Skin of body (tissue), 2 donors: ENCODE measurements around the gene ADORA2B.

DNA sequence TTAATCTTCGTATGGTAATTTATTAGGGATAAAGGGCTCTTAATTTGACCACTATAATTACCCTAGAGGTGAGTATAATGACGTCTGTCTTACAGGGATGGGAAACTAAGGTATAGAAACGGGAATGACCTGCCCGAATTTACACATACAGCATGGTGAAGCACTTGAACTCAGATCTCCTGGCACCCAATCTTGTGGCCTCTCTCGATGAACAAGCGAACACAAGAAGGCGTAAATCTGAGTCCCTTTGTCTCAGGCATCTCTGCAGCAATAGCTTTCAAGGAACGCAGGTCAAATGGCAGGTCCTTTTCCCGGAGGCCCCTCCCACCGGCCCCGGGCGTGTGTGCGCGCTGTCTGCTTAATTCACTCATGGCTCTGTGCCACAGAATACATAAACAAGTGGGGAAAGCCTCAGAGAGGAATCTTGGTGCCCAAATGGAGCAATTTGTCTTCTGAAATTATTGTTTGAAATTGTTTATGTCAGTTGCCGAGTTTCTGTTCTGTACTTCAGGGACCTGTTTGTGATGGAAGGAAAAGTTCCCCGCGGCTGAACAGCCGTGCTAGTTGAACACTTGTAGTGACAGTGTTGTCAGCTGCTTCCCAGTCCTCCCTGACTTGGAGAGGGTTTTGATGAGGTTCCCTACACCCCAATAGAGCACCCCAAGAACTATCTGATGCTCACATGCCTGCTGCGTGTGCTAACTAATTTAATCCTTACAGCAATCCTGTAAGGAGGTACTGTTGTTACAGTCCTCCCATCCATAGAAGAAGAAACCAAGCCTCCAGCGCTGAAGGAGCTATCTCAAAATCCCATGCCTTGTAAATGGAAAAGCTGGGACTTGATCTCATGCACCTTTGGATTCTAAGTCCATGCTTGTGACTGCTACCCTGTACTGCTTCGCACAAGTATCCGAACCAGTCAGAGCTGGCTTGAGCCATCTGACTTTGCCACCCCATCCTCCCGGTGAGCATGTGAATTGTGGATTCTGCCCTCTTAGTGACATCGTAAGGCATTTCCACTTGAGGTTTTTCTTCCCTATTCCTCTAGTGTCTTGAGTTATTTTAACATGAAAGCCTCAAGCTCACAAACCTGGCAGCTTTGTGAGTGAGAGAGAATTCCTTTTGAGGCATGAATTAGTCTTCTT lies 14.9 kb downstream of the MYOCD start:
- RAMPAGE, long total RNA, result no peak

DNA sequence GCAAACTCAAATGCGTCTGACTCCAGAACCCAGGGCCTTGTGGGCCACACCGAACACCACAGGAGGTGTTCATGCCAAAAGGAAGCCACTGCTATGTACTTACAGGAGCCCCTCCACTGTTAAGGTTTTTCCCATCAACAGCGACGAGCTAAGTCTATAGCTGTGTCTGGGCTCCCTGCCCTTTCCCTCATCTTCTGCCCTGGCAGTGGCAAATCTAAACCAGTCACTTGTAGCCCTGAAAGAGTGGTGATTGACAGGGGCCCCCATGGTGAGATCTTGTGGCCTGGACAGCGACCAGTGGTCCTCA lies 57.6 kb upstream of the ARHGAP44 start:
- RAMPAGE, long total RNA, result no peak

DNA sequence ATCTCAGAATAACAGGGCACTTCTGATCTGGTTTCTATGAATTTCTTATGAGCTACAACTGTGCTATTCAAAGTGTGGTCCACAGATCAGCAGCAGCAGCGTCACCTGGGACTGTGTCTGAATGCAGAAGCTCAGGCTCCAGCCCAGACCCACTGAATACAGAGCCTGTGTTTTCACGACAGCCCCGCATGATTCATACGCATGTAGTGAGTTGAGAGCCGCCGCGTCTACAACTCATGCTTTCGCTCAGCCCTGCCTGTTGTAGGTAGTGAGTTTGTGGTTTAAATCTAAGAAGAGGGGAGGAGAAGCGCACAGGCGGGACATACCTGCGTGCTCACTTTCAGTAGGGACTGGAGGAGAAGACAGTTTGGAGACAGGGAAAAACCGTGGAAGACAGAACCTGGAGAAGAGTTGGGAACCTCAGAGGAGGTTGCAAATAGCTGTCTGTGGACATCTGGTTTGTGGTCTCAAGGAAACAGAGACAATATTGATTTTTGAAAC lies 28.6 kb upstream of the ELAC2 start:
- RAMPAGE, long total RNA, result no peak

GRCh38 chr17:13062410-13062916 lies 44.6 kb upstream of the ELAC2 start:
- RAMPAGE, long total RNA, result no peak

DNA sequence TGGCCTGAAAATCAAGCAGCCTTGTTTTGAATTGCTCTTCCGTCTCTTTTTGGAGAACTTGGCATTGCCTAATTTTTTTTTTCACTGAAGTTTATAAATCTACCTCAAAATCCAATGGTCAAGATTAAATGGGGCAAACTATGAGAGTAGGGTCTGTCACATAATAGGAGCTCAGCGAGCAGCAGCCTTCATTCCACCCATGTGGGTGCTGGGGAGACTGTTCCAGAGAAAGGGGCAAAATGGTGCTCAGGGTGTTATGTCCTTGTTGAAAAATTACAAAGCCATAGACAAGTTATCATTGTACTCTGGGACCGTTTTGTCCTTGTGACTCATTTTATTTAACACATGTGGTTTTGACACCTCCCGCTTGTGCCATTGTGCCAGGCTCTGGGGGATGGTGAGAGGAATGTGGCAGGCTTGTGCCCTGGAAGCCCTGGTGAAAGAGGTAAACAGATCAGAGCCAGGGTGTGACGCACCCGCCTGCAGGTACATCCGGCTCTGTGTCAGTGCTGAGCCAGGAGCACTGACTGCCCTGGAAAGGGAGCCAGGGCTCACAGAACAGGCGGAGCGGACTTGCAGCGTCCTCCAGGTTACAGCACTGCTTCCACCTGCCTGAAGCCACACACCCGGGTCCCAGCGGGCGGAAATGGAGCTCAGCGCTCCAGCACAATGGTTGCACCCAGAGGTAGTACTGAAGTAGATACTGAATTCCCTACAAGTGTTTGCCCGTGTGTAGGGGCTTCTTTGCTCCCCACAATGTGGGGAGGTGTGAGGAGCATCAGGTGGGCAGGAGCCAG lies 30.8 kb downstream of the CDRT15 start:
- RAMPAGE, long total RNA, result no peak

GRCh38 chr17:14705286-14705666 lies 404.4 kb downstream of the HS3ST3B1 start:
- RAMPAGE, long total RNA, result no peak

DNA sequence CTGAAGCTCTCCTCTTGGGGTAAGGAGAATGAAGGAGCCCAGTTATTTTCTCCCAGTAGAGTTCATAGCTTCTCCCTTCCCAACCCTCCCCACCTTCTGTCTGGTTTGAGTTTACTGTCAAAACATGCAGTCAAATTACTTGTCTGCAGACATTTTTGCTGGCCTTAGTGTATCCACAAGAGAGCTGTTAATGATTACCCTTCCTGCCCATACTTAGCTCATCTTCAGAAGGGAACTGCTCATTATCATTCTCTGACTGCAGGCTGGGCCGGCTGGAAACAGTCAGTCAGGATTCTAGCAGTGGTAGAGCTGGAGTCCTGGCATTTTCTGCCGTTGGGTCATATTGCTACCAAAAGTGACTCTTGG lies 460.1 kb downstream of the HS3ST3B1 start:
- RAMPAGE, long total RNA, result no peak

DNA sequence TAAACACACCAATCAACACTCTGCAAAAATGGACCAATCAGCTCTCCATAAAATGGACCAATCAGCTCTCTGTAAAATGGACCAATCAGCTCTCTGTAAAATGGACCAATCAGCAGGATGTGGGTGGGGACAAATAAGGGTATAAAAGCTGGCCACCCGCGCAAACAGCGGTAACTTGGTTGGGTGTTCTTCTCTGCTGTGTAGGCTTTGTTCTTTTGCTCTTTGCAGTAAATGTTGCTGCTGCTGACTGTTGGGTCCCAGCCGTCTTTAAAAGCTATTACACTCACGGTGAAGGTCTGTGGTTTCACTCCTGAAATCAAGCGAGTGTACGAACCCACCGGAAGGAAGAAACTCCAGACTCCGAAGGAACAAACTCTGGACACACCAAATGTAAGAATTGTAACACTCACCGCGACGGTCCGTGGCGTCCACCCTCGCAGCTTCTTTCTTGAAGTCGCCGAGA lies 430.7 kb downstream of the PMP22 start:
- RAMPAGE, long total RNA, result no peak

DNA sequence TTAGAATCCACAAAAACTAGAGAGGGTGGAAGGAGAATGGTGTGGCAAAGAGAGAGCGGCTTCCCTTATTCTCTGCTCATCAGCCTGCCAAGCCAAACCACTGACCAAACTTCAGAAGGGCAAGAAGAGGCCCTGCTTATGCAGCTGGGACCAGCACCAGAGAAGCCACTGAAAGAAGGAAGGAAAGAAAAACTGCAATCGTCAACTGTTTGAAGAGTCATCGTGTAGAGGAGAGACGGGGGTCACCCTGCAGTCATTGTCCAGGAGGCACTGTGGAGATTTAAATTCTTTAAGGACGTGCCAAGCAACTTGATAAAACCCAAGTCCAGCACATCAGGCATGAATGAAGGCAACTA lies 15.6 kb downstream of the PMP22 start:
- RAMPAGE, long total RNA, result no peak

DNA sequence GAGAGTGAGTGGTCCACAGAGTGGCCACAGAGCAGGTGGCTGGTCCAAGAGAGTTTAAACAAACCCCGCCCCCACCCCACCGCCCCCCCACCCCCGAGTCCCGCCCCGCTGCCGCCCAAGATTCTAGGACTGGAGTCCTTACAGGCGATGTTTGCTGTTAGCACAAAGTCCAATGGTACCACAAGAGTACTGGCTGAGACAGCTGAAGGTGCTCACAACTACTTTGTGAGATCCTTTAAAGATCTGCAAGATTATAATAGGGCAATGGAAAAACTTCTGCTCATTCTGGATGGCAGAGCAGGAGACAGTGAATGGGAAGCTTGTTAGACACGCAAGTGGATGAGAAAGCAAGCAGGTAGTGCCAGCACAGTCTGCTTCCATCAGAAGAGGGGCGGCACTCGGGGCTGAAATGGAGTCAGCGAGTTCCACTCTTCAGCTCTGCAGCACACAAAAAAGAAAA lies 4.7 kb upstream of the TEKT3 start:
- RAMPAGE, long total RNA, result no peak

GRCh38 chr17:15399035-15399772 lies 57.8 kb upstream of the TEKT3 start:
- RAMPAGE, long total RNA, result no peak

GRCh38 chr17:15456865-15458014 lies 10.2 kb downstream of the CDRT4 start:
- RAMPAGE, long total RNA, result no peak

GRCh38 chr17:15573883-15574326 lies 10.6 kb upstream of the TVP23C start:
- RAMPAGE, long total RNA, result no peak

DNA sequence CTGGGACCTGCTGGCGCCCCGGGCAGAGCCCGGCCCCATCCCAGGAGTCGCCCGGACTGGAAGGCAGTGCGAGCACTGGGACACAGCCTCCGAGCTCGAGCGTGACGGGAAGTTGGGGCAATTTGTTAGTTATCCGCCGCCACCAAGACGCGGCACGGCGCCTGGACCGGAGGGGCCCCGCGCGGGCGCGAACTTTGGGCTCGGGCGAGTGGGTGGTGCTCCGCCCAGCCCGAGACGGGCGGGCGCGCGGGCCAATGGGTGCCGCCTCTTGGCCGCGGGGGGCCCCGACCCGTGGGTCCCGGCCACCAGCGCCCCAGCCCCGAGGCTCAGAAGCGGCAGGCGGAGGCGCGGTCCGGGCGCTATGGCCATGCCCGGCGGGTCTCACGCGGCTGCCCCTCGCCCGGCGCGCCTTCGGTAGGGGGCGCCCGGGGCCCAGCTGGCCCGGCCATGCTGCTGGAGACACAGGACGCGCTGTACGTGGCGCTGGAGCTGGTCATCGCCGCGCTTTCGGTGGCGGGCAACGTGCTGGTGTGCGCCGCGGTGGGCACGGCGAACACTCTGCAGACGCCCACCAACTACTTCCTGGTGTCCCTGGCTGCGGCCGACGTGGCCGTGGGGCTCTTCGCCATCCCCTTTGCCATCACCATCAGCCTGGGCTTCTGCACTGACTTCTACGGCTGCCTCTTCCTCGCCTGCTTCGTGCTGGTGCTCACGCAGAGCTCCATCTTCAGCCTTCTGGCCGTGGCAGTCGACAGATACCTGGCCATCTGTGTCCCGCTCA lies at the start of gene ADORA2B:
Gene ADORA2B, plus strand, starts transcription at position 329 of the 781 bp plus-strand sequence.
- RAMPAGE, long total RNA, result no peak

DNA sequence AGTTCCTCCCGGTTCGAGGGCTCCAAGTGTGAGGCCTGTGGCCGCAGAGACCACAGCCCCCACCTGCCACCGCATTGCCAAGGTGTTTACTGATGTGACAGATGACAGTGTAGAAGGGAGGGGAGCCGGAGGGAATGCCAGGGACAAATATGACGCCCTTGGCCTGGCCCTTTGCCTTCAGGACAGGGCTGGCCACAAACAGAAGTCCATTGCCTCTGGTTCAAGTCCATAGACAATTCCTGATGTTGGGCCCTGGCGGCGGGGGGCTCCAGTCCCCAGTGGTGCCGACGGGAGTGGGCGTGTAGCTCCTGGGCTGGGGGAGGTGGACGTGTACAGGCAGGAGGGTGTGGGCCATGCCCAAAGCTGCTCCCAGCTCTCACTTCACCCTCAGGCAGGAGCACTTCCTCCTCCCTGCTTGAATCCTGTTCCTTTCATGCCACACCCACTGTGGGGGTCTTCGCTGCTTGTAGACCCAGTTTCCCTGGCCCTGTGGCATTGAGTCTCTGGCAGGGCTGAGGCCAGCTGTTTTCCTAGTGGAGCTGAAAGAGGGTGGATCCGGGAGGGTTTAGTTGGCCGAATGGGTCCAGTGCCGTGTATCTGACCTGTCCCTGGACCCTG lies 3.3 kb downstream of the ADORA2B start:
- RAMPAGE, long total RNA, result no peak

DNA sequence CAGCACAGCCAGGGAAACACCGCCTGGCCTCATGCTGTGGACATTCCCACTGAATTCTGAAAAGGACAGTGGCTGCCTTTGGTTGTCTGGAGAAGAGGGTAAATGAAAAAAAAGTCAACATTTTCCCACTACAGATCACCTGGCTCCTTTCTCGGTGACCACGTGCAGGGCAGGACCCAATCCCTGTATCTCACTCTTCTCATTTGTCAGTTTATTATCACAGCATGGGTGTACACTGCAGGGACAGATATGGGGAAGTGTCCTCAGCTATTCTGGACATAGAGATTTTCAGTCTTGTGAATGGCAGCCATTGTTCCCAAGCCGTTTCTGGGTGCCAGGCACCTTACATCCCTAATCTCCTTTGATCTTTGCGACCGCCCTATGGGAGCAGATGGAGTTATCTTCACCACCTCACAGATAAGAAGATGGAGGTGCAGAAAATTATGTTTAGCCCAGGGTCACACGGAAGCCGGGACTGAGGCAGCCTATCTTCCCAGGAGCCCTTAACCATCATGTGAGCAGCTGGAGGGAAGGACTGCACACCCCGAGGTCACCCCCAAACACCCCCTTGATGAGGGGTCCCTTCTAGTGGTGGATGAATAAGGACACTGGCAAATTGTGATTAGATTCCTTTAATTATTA lies 7.2 kb downstream of the ADORA2B start:
- RAMPAGE, long total RNA, result no peak

DNA sequence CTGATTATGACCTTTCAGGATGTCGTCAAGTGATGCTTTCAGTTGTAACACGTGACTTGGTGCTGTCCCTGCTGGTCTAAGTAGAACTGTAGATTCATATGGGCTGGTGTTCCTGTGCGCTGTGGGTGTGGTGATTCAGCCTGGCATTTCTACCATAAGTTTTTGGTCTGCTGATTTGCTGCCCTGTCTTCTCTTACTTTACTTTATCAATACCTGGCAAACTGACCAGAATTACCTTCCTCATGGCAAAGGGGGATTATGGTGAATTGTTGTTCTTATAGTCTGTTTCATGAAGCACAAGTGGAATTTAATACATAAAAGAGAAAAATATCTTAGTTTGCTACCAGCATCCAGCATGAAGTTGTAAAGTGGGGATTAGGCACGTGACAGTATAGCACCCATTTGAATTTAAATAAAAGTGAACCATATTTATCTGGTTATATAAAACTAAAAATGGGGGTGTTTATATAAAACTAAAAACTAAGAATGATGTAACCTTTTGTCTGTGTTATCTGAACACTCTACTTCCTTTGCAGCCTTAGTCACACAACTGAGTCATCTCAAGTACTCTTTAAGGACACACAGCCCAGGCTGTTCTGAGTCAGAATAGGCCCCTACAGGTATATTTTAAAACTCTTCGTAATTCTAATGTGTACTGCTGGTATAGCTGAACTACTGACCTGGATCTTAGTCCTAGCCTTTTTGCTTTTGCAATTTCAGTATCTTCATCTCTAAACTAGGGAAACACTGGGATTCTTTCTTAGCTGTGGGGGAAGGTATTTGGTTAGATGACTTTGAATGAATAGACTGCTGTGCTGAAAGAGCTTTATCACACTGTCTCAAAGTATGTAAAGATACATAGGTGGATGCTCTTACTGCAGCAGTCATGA lies 28.3 kb downstream of the TTC19 start:
- RAMPAGE, long total RNA, result no peak

GRCh38 chr17:16036937-16037303 lies 37.3 kb downstream of the TTC19 start:
- RAMPAGE, long total RNA, result no peak

GRCh38 chr17:16040938-16041430 lies 41.4 kb downstream of the TTC19 start:
- RAMPAGE, long total RNA, result no peak

DNA sequence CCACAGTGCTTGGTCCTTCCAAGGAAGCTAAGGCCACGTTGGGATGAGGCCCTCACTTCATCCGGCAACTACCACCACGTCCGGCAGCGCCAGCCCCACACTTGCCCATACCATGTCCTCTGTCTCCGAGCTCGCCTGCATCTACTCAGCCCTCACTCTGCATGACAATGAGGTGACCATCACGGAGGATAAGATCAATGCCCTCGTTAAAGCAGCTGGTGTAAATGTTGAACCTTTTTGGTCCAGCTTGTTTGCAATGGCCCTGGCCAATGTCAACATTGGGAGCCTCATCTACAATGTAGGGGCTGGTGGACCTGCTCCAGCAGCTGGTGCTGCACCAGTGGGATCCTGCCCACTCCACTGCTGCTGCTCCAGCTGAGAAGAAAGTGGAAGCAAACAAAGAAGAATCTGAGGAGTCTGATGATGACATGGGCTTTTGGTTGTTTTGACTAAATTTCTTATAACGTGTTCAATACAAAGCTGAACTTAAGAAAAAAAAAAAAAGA lies 44.9 kb downstream of the TTC19 start:
- RAMPAGE, long total RNA, result no peak